Panc1 (cell line): ENCODE measurements around a stretch of chr14.

DNA sequence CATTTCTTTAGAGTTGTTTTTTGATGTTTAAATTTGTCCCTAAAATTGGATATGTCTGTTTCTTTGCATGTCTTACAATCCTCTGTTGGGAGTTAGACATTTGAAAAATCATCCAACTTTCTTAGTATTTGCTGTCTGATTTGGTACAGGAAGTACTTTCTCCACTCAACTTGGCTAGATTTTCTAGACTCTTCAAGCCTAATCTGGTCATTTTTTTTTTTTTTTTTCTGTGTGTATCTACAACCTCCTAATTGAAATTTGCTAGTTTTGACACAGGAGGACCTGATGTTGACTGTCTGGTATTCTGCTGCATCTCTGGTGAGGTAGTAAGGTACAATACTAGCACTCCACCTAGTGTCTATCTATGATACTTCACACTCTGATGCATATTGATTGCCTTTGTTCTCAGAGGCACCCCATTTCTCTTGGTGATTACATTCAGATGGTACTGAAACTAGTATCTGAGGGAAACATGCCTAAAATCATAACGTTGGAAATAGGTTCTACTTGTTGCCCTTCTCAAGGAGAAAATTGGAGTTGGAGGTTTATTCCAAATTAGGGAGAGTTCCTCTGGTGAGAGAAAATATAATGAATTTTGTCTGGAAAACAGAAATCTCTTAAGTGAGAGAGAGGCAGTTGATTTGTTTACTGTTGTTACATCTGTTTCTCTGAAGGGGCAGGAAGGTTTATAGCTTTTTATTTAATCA, 930.5 kb upstream of the NOVA1 start:
- RRBS, 2 experiments: no CpG with 5 or more reads among the region's 1 CpG

- RRBS, 2 experiments: 90 to 91% methylated on average over 18 of the region's 71 CpGs
Observed at GRCh38 chr14:28765883-28766728, 481 bp upstream of the FOXG1 start.

- RRBS, 2 experiments: no CpG with 5 or more reads among the region's 8 CpGs
Observed at GRCh38 chr14:29584943-29585530, 342.6 kb downstream of the PRKD1 start.

- RRBS, 2 experiments: no CpG with 5 or more reads among the region's 15 CpGs
Observed at GRCh38 chr14:30664050-30665200, 42.3 kb downstream of the SCFD1 start.

GRCh38 chr14:30692478-30692903, 70.4 kb downstream of the SCFD1 start:
- RRBS, 2 experiments: no CpG with 5 or more reads among the region's 2 CpGs

GRCh38 chr14:31019904-31020246, 5.6 kb upstream of the AP4S1 start:
- RRBS, 2 experiments: no CpG with 5 or more reads among the region's 4 CpGs

- RRBS, 2 experiments: 2 to 8% methylated on average over 16 of the region's 47 CpGs
Observed at GRCh38 chr14:31026487-31027302, 516 bp upstream of the STRN3 start.

- RRBS, 2 experiments: no CpG with 5 or more reads among the region's 26 CpGs
Observed at GRCh38 chr14:31208090-31208494, 499 bp upstream of the HECTD1 start.

DNA sequence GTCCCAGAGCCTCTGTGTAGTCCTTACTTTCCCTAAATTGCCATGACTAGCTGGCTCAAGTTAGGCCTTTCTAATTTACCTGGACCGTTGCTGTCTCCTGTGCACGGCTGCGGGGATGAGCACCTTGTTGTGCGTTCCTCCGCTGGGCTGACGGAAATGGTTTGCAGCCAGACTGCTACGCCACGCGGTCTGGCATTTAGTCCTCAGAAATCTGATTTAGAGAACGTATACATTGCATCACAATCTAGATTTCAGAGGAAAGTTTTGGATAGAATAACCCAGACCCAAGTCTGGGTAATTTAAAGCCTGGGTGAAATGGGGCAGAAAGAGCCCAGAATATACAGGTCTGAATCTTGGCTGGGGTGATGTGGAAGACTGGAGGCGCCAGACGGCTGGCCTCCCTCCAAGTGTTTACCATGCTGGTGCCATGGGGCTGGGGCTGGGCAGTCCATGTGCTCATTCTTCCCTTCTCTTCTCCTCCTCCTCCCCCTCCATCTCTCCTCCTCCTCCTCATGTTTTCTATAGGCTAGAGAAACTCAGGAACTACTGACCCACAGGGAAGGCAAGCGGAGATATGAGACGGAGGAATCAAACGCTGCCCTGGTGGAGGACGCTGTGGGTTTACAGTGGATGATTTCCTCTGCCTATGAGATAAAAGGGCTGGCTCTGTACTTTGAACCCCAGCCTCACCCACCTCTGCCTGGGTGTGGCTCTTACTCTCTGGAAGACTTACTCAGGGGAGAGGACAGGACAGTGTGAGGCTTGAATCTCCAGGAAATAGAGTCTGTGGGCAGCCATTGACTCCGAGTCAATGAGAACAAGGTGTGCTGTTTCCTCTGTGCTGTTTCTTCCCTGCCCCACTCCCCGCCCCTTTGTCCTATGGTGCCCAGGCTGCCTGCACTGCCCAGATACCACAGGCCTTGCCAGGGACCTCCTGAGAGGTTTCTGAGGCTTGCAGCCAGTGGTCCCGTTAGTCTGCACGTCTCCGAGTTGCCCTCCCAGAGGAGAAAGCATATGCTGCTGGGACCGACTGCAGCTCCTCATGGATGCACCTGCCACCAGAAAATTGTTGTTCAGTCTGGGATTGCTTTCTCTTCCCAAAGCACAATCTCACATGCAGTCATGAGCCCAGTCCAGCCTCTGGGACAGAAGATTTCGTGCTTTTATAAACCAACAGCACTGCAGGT, 132.8 kb upstream of the ARHGAP5 start:
- RRBS, 2 experiments: no CpG with 5 or more reads among the region's 23 CpGs

- RRBS, 2 experiments: no CpG with 5 or more reads among the region's 6 CpGs
Observed at GRCh38 chr14:31961766-31962459, 115.2 kb upstream of the ARHGAP5 start.

DNA sequence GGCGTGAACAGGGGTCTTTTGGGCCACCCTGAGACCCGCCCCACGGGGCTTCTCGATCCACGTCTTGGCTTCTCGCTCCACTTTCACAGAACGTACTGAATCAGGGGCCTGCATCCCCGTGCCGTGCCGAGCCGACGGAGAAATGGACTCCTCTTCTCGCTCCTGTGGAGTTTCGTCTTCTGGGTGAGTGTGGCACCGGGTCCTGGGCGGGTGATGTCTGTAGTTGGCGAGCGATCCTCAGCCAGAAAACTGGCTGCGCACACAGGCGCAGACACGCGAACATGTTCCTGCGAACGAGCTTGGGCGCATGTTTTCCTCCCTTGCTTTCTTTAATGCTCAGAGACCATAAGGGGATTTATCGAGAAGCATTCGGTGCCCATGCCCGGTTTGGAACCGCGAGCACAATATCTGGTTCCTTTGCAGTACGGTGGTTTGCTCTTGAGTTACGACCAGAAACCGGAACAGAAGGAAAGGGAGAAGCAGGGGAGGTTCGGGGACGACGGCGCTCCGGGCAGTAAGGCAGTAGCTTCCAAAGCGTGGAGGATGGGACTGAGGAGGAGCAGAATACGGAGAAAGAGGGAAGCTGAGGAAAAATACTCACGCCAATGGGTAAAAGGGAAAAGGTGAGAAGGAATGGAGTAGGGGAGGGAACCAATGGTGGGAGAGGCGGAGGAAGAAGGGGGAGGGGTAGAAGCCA, 921 bp upstream of the ARHGAP5 start:
- RRBS, 2 experiments: 2 to 7% methylated on average over 11 of the region's 42 CpGs

DNA sequence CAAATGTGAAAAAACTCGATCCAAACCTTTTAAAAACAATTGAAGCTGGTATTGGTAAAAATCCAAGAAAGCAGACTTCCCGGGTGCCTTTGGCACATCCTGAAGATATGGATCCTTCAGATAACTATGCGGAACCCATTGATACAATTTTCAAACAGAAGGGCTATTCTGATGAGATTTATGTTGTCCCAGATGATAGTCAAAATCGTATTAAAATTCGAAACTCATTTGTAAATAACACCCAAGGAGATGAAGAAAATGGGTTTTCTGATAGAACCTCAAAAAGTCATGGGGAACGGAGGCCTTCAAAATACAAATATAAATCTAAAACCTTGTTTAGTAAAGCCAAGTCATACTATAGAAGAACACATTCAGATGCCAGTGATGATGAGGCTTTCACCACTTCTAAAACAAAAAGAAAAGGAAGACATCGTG, 16.7 kb downstream of the ARHGAP5 start:
- RRBS, 2 experiments: no CpG with 5 or more reads among the region's 7 CpGs

DNA sequence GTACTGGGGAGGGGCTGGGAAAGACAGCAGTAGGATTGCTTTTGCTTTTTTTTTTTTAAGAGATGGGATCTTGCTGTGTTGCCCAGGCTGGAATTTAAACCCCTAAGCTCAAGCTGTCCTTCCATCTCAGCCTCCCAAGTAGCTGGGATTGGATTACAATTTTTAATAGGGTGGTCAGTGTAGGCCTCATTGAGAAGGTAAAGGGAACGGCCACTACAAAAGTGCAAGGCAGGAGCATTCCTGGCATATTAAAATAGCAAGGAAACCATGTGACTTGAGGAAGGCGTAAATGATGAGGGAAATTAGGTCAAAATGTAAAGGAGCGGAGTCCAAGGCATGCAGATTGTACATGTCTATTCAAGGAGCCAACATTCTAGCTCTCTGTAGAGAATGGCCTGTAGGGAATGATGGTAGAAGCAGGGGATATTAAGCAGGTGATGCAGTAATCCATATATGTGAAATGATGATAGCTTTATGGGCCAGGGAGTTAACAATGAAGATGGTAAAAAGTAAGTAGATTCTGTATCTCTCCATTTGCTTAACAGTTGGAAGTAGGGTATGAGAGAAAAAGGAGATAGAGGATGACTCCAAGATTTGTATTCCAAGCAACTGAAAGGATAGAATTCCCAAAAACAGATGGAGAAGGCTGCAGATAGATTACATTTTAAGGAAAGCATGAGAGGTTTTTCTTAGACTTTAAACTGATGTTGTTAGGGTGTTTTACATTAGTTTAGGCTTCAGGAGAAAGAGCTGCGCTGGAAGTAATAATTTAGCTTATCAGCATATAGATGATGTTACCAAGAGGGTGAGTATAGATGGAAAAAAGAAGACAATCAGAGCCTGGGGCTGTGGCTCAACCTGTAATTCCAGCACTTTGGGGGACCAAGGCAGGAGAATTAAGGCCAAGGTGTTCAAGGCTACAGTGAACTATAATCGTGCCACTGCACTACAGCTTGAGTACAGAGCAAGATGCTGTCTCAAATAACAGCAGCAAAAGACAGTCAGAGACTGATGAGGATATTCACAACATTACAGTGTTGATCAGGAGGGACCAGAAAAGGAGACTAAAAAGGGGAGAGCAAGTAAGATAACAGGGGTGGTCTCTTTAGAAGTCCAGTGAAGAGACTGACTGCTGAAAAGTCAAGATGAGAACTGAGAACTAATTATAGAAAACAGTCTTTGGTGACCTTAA, 33.6 kb downstream of the ARHGAP5 start:
- RRBS, 2 experiments: no CpG with 5 or more reads among the region's 5 CpGs

GRCh38 chr14:32303806-32304347, 25.2 kb upstream of the AKAP6 start:
- RRBS, 2 experiments: no CpG with 5 or more reads among the region's 3 CpGs

DNA sequence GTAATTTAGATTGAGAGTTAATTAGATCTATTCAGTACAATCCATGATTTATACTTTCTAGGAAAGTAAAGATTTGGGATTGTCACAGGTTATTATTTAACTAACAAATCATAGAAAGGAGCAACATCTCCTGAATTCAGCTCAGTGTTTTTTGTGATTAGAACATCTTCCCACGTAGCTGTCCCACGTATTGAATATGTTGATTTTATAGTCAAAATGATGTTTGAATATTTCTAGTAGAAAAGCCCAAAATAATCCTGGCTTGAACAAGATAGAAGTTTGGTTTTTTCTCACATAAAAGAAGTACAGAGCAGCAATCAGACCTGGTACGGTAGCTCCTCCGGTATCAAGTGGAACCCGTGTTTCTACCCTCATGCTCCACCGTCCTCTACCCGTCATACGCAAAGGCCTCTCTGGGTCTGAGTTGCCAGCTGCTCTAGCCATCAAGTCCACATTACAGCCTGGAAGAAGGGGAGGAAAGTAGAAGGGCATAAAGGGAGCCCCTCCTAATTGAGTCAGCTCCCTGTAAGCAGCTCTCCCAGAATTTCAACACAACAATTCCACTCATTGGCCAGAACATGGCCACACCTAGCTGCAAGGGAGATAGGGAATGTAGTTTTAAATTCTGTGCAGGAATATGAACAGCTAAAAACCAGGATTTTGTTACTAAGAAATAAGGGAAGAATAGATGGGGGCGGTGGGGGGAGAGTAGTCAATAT, 103.6 kb downstream of the AKAP6 start:
- RRBS, 2 experiments: no CpG with 5 or more reads among the region's 9 CpGs

DNA sequence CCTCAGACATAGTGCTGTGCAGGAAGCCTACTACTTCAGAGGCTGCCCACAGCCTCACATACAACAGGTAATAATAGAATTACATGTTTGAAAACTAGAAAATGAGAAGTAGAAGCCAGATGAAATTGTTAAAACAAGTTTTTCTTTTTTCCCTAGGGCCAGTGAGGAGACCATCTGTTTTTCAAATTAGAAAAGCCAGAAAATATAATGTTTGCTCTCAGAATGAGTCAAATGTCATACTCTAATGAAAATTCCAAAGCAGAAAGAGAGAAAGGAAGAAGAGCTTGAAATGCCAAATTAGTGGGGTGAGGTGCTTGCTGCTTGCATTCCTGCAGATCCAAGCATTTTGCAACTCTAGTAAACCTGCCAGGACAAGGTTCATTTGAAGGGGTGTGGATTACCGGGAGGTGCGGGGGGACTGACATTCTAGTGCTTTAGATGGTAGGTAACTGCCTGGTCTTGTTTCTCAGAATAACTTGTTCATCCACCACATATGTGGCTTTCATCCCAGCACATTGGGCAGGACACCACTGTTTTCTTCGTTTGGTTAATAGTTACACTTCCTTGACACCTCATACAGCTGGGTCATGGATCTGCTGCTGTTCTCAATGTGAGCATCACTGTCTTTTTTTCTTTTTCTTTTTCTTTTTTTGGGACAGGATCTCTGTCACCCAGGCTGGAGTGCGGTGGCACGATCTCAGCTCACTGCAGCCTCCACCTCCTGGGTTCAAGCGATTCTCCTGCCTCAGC, 144.3 kb downstream of the AKAP6 start:
- RRBS, 2 experiments: no CpG with 5 or more reads among the region's 6 CpGs

GRCh38 chr14:34018562-34019305, 67.9 kb upstream of the EGLN3 start:
- RRBS, 2 experiments: no CpG with 5 or more reads among the region's 18 CpGs

DNA sequence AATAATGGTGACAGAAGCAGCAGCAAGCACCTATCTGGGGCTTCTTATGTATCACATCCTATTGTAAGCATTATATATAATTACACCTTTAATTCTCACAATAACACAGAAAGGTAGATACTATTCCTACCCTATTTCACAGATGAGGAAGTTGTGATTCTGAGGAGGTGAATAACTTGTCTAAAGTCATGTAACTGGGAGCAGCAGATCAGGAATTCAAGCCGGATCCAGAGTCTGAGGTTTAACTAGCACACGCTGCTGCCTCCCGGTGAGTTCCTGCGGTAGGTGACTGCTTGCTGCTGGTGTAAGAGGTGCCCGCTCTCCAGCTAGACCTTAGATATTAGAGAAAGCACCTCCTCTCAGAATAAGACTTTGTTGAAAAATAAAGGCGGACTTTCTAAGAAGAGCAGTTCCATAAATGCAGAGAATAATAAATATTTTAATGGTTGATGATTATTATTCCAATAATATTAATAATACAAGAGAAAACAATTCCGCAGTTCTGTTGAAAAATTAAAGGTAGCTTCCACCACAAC, 72.9 kb upstream of the EGLN3 start:
- RRBS, 2 experiments: 30 to 43% methylated on average over 2 of the region's 7 CpGs

DNA sequence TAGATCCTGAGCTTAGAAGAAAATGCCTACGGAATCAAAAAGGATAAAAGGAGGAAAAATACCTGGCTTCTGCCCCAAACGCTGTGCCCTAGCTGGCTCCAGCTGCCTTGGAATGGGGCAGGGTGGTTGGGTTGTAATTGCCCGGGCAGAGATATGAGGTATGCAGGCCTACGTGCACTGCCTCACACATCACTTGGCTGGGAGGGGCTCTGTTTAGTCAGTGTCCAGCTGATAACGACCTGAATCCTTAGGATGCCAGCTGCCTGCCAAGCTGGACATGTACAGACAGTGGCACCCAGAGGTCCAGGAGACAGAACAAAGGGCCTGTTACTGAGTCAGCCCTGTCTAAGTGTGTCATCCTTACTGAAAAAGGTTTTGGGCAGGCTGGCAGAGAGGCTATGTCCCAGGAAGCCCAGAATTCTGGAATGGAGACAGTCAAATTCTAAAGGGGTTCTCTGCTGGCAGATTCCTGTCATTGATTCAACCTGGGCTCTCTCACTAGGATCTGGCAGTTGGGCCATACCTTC, 84.8 kb upstream of the EGLN3 start:
- RRBS, 2 experiments: no CpG with 5 or more reads among the region's 5 CpGs

DNA sequence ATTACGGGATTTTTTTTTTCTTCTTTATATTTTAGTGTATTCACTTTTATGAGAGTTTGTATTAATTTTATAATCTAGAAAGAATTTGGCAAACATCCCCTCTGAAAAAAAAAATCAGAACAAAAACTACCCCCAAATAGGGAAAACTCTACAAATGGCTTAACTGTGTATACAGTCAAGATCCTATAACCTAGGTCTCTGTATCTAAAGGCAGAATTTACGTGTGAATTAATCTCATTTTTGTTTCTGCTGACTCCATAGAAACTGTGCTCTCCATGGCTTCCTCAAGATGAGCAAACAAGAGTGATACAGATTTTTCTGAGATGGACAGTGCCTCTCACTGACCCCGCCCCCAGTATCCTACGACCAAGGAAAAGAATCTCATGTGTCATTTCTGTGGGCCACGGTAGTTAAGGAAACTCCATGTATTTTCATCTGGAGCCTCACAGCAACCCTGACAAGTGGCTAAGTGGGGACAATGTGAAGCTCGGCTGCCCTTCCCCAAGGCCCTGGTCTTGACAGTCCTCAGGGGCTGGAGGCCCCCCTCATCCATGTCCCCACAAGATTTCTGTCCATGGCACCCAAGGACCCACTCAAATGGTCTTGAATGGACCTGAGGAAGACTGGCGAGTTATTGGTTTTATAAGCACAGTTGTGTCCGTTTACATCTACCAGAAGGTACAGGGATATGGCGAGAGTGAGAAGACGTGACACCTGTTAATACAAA, 108.2 kb upstream of the EGLN3 start:
- RRBS, 2 experiments: no CpG with 5 or more reads among the region's 10 CpGs